Osteocyte (in vitro differentiated cells): Measurements from ENCODE around the gene PELI1.

DNA sequence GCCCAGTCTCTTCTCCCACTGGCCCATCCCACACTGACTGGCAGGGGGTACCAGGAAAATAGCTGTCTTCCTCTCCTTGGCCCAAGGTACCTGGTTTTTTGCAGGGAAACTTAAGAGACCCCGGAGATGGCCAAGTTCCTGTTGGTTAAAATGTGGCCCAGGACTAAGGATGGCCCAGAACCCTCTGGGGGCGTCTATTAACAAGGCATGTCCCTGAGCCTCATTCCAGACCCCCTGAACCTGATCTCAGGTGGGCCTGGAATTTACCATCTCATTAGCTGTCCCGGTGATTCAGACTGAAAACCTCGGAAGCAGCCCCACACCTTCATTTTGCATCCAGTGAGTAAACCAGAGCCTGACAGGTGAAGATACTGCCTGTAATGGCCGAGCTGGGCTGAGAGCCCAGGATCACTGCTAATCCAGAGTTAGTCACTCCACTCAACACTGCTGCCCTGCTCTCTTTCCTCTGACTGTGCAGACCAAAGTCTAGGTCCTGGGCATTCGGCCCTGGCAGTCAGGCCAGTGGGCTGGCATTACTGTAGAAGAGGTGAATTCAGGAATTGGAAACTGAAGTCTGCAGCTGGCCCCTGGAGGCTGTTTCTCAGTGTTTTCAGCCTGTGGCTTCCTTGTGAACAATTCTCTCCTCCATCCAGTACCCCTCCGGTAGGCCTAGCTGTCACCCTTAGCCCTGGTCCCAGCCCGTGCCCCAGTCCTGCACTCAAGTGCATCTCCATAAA lies 44.4 kb downstream of the TMEM17 start:
- PRO-cap = no peak

- PRO-cap = no peak
These were observed 39.0 kb downstream of the TMEM17 start for GRCh38 chr2:62466929-62467552.

GRCh38 chr2:62485608-62486369 lies 20.2 kb downstream of the TMEM17 start:
- PRO-cap = no peak

DNA sequence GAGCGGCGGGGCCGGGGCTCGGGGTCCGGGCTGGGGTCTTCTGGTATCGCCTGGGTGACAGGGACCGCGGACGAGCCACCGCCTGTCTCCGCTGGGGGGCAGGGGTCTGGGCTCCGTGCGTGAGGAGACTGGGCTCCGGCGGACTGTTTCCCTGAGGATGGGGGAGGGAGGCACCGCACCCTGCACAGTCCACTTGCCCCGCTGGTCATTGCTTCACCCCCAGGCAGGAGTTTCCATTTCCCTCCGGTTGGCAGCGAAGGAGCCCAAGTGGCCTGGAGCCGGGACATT lies 509 bp downstream of the EHBP1 start:
- PRO-cap = unidirectional peak, minus-strand start at position 108 of the sequence; unidirectional peak, minus-strand start at position 159 of the sequence

DNA sequence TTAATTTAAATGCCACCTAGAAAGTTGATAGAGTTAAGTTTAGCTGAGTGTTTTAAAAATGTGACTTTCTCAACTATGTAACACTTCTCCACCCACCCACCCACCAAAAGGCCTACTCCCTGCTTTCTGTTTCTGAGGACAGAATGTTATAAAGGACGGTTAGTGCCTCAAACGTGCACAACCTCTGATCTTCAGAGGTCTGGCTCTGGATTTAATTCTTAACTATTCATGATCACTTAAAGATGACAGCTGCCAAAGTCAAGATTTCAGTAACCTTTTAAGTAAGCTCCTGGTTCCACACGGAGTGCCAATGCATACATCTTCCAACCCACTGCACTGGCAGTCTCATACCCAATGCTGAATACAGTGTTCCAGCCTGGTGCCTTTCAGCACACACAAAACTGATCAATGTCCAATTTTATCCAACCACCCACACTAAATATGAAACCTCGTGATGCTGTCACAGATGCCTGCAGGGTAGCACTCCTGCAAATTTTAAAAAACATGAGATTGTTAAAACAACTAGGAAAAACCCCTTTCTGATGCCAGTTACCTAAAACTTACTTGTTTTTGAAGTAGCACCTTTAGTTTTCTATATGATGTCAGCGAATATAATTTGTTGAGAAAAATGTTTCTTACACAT lies 84.0 kb downstream of the EHBP1 start:
- PRO-cap = no peak

- PRO-cap = no peak
These were observed 117.6 kb downstream of the WDPCP start for GRCh38 chr2:63470453-63471361.

GRCh38 chr2:63581061-63581663 lies 7.1 kb downstream of the WDPCP start:
- PRO-cap = no peak

DNA sequence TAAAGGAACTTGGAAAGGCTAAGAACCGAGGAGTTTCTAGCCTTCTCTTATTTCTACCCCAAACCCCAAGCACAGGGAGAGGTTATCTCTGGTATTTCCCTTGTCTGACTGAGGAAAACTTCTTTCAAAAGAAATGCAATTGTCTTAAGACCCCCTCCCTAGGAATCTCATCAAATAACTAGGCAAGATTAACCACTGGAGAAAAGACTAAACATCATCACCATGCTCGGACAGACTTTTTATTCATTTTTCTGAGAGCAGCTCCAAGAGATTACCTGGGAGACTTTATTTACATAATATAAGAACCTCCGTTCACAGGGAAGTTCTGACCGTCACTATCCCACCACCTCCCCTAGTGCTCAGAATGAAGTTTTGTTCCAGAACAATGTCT lies 25.0 kb downstream of the MDH1 start:
- PRO-cap = no peak

GRCh38 chr2:63721209-63721536 lies 120.5 kb upstream of the UGP2 start:
- PRO-cap = no peak

GRCh38 chr2:63989225-63989857 lies 29.9 kb downstream of the VPS54 start:
- PRO-cap = no peak

GRCh38 chr2:64011909-64012520 lies 7.2 kb downstream of the VPS54 start:
- PRO-cap = no peak

DNA sequence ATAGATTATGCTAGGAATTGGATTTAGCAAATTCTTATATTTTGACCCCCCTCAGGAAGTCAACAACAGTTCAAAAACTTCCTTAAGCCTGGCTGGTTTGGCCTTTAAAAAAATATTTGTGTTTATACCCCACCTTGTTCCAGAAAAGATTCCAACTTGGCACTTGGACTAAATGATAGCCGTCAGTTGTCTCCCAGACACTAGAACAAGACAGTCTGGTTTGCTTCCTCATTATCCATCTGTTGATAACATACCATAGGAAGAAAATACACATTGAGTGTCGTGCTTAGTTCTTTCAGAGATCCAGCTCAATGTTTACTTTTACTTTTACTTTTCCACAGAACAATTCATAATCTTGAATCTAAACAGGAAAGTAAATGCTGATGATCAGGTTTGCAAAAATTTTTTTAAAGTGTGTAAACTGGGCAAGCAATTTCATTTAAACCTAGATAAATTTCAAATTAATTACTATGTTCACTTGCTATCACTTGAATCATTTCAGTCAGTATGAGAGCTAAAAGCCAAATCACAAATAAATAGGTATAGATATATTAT lies 2.4 kb upstream of the VPS54 start:
- PRO-cap = no peak

- PRO-cap = no peak
These were observed 44.5 kb upstream of the VPS54 start for GRCh38 chr2:64063413-64064354.

- PRO-cap = no peak
These were observed 956 bp downstream of the PELI1 start for GRCh38 chr2:64143313-64143614.

- PRO-cap = bidirectional peak, plus-strand start at chr2:64143966, minus-strand start at chr2:64143946; bidirectional peak, plus-strand start at chr2:64144683, minus-strand start at chr2:64144420
These were observed at the start of gene PELI1 for GRCh38 chr2:64143615-64144509. Gene PELI1 (minus strand): TSS chr2:64144420.

GRCh38 chr2:64522767-64523324 lies 1.3 kb upstream of the AFTPH start:
- PRO-cap = no peak

- PRO-cap = no peak
These were observed 610 bp upstream of the AFTPH start for GRCh38 chr2:64523447-64523988.

DNA sequence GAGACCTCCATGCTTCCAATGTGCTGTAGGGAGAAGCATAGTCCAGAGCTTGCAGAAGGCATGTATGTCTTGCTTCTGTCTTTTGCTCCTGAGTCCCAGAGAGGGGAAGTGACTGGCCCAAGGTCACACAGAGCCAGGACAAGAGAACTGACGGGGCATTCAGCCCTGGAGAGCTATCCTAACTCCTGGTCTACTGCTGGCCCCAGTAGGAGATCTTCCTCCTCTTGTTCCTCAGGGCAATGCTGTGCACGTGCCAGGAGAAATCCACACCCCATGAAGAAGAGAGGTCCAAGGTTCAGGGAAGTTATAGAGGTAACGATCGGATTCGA lies 26.0 kb downstream of the SERTAD2 start:
- PRO-cap = no peak

DNA sequence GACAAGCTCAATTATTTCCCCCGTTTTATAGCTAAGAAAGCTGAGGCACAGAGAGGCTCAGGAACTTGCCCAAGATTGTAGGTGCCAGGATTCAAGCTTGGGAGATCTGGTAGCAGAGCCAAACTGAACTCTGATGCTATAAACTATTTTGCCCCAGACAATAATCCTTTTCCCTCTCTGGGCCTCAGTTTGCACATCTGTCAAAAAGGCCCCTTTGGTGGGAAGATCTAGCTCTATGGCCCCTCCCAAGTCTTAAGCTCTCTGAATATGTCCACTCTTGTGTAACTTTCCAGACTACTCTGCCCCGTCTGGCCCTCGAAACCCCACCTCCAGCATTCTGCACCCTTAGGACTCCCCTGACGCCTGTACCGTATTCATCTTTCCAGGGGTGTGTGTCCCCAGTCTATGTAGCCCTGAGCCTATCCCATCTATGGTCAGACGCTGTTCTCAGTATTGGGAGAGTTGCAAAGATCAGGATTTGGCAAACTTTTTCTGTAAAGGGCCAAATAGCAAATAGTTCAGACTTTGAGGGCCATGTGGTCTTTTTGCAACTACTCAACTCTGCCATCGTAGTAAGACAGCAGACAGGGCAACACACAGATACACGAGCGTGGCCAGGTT lies 24.8 kb downstream of the SERTAD2 start:
- PRO-cap = no peak

DNA sequence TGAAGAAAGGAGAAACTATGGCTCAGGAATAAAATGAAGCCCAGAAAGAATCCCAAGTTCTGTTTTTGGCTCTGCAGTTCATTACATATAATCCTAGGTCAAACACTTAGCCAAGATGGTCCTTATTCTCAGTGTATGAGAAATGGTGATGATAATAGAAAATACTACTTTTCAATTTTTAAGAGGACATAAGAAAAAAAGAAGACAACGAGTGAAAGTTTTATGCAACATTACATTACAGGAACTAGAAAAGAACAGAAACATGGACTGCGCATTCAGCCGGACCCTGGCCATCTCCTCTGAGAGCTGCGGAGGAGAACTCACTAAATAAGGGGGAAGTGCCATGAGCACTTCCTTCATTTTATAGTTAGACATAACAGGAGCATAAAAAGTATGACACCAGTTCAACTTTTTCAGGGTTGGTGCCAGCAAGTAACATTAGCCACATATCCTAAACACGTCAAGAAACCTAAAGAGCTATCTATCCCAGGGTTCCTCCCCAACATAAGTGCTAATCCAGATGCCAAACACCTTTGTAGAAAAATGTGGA lies 78.0 kb upstream of the SERTAD2 start:
- PRO-cap = no peak